Subcutaneous adipose tissue (tissue), 3 donors: ENCODE measurements around the genes FDX2, CDKN2D and AP1M2.

DNA sequence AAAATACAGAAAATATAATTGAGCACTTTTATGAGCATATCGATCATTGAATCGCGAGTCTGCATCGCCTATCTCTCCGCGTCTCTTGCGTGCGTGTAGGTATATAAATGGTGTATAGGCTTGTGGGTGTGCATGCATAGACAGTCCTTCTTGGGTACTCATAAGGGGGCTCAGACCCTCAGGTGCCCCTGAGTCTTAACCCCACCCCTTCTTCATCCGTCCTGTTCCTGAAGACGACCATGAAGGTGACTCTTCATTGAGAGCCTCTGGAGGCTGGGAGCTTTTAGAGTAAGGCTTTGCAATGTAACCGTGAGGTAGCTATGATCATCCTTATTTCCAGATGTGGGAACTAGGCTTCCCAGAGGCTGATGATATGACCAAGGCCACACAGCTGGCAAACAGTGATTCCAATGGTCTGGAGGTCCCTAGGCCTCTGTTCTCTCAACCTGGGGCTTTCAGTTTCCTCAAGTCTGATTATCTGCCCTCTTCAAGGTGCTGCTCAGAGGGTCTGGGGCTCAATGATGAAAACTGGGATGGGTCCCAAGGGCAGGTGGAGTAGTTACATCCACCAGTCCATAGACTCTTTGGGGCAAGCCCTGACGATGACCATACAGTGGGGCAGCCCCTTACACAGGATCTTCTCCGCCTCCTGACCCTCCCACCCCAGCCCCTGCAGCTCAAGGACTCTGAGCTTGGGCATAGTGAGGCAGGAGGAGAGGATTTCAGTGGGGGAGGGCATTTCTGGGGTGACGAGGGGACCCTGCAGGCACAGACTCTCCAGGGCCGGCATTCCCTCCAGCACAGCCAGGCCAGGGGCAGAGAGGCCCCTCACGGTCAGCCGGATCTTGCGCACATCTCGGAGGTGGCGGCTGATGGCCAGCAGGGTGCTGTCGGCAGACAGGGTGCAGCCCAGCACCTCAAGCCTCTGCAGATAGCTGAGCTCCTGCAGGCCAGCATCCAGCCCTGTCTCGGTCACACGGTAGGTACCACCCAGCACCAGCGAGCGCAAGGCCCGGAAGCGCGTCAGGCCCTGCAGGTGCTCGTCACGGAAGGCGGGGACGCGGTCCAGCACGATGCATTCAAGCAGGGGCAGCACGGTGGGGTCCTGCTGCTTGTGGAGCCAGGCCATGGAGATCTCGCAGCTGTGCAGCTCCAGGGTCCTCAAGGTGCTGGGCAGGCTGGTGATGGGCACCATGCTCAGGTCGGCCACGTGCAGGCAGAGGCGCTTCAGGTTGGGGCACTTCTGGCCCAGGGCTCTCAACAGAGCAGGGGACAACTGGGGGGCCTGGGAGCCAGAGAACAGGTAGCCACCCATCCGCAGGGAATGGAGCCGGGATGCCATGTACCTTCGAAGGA is 8.1 kb downstream of the FBXL12 start:
- PRO-cap = no peak
- RAMPAGE, long total RNA, 3 experiments = start-site peak on the minus strand in 1 of 3 experiments, centred at position 300 of the sequence, 25 reads per replicate

GRCh38 chr19:9819382-9819844 is 534 bp upstream of the FBXL12 start:
- PRO-cap = unidirectional peak, plus-strand start at chr19:9819663
- RAMPAGE, long total RNA, 3 experiments = no peak in any of the 3 experiments

DNA sequence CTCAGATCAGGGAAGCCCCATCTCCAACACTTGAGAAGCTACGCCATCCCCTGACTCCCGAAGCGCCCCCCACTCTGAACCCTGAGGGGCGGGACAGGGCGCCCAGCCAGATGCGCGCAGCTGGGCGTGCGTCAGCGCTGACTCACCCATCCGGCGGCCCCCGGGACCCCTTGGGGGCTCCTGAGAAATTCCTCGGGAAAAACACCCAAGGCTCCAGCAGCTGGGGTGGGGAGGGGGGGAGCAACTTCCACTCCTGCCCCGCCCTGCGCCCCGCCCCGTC is 1.1 kb downstream of the COL5A3 start:
- PRO-cap = unidirectional peak, minus-strand start at position 83 of the sequence
- RAMPAGE, long total RNA, 3 experiments = no peak in any of the 3 experiments

GRCh38 chr19:10112111-10113174 is 950 bp downstream of the P2RY11 start:
- PRO-cap = unidirectional peak, plus-strand start at chr19:10112370
- RAMPAGE, long total RNA, 3 experiments = no peak in any of the 3 experiments

- PRO-cap = unidirectional peak, minus-strand start at chr19:10120899
- RAMPAGE, long total RNA, 3 experiments = no peak in any of the 3 experiments
Measured at GRCh38 chr19:10120617-10121203, 1.0 kb upstream of the EIF3G start.

- PRO-cap = no peak
- RAMPAGE, long total RNA, 3 experiments = no peak in any of the 3 experiments
Measured at GRCh38 chr19:10180105-10180811, 14.5 kb downstream of the DNMT1 start.

DNA sequence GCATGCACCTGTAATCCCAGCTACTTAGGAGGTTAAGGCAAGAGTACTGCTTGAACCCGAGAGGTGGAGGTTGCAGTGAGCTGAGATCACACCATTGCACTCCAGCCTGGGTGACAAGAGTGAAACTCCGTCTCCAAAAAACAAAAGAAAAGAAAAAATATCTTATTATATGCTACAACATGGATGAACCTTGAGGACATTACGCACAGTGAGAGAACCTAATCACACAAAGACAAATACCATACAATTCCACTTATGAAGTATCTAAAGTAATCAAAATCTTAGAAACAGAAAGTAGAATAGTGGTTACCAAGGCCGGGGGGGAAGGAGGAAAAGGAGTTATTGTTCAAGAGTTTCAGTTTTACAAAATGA is 3.9 kb upstream of the DNMT1 start:
- PRO-cap = no peak
- RAMPAGE, long total RNA, 3 experiments = no peak in any of the 3 experiments

- PRO-cap = no peak
- RAMPAGE, long total RNA, 3 experiments = start-site peak on the minus strand in 3 of 3 experiments, at chr19:10315740-10316028 at its widest, 16 to 159 reads per replicate
Measured at GRCh38 chr19:10315346-10316357, at the start of gene FDX2. FDX2 (minus strand) TSS chr19:10316015.

GRCh38 chr19:10316892-10317905 is 1.4 kb upstream of the FDX2 start:
- PRO-cap = no peak
- RAMPAGE, long total RNA, 3 experiments = no peak in any of the 3 experiments

DNA sequence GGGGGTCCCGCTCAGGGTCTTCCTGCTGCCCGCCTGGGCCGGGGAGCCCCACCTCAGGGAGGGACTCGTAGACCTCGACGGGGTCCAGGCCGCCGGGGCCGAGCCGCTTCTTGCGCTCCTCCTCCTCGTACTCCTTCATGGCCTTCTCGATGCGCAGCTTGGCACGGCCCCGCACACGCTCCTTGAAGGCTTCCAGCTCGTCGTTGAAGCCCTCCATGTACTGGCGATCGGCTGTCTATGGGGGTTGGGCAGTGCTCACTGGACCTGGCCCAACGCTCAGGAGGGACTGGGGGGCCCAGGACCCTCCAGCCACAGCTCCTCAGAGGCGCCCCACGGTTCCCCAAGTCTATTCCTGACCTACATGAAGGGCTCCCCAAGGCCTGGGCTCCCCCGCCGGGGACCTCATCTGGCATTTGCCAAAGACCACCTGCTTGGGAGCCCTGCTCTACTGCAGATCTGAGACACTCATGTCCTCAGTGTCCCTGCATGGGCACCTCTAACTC is 10.1 kb downstream of the CDC37 start:
- PRO-cap = no peak
- RAMPAGE, long total RNA, 3 experiments = no peak in any of the 3 experiments

DNA sequence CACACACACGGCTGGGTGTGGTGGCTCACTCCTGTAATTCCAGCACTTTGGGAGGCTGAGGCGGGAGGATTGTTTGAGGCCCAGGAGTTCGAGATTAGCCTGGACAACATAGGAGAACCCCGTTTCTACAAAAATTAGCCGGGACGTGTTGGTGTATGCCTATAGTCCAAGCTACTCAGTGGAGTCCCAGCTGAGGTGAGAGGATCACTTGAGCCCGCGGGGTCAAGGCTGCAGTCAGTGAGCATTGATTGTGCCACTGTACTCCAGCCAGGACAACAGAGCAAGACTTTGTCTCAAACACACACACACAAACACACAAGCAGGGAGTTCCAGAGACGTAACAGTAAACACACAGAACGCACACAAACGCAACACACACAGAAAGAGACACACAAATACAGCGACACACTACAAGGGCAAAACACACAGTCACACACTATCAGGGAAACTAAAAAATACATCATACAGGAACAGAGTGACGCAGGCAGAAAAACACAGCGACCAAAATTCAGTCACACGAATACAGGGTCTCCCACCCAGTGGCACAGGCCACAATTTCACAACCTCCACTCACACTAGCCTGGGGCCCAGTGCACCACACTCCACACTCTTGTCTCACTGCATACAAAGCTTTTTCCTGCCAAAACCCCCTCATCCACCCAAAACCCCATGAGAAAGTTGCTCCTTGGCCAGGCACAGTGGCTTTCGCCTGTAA is 1.5 kb downstream of the S1PR5 start:
- PRO-cap = no peak
- RAMPAGE, long total RNA, 3 experiments = no peak in any of the 3 experiments

- PRO-cap = no peak
- RAMPAGE, long total RNA, 3 experiments = no peak in any of the 3 experiments
Measured at GRCh38 chr19:10564723-10565435, 931 bp downstream of the KRI1 start.

DNA sequence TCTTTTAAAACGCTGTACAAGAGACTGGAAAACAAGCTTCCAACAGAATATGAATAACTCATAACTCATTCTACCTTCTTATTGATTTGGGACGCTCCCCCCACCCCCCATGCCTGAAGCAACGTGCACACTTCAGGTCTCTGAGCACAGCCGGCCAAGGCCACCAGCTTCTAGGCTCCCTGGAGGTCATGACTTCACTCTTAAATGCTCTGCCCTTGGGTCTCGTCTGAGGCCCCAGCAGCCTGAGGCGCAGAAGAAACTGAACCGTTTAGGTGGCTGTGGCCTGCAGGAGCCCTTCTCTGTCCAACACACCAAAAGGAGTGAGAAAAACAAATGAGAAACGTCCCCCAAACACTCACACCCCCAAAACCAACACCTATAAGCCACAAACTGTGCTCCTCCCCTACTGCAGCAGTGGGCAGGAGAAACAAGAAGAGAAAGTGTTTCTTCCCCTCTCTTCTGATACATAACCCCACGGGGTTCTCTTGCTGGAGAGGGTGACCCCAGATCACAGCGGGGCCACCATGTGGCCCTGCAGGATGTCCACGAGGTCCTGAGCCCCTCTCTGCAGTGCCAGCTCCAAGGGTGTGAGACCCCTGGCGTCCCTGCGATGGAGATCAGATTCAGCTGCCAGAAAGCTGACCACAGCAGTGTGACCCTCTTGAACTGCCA is 876 bp upstream of the KRI1 start:
- PRO-cap = no peak
- RAMPAGE, long total RNA, 3 experiments = no peak in any of the 3 experiments

- PRO-cap = unidirectional peak, minus-strand start at chr19:10568618; unidirectional peak, minus-strand start at chr19:10568853; unidirectional peak, minus-strand start at chr19:10568894; bidirectional peak, plus-strand start at chr19:10569310, minus-strand start at chr19:10568974
- RAMPAGE, long total RNA, 3 experiments = no peak in any of the 3 experiments
Measured at GRCh38 chr19:10568404-10569095, at the start of gene CDKN2D. CDKN2D (minus strand) TSS chr19:10568979.

GRCh38 chr19:10586910-10587474 is at the start of gene AP1M2:
AP1M2 (minus strand) TSS chr19:10587312.
- PRO-cap = no peak
- RAMPAGE, long total RNA, 3 experiments = no peak in any of the 3 experiments

- PRO-cap = no peak
- RAMPAGE, long total RNA, 3 experiments = no peak in any of the 3 experiments
Measured at GRCh38 chr19:10646577-10647220, 7.4 kb upstream of the ILF3 start.

- PRO-cap = no peak
- RAMPAGE, long total RNA, 3 experiments = no peak in any of the 3 experiments
Measured at GRCh38 chr19:10686674-10687241, 14.5 kb upstream of the QTRT1 start.

- PRO-cap = no peak
- RAMPAGE, long total RNA, 3 experiments = no peak in any of the 3 experiments
Measured at GRCh38 chr19:10740737-10741130, 22.9 kb downstream of the DNM2 start.

DNA sequence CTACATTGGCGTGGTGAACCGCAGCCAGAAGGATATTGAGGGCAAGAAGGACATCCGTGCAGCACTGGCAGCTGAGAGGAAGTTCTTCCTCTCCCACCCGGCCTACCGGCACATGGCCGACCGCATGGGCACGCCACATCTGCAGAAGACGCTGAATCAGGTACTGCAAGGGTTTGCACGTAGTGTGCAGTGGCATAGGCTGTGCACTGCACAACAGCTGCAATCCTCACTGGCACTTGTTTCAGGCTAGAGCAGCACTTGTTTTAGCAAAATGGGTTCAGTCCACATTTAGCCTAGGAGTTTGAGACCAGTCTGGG is 53.1 kb downstream of the TMED1 start:
- PRO-cap = no peak
- RAMPAGE, long total RNA, 3 experiments = no peak in any of the 3 experiments

DNA sequence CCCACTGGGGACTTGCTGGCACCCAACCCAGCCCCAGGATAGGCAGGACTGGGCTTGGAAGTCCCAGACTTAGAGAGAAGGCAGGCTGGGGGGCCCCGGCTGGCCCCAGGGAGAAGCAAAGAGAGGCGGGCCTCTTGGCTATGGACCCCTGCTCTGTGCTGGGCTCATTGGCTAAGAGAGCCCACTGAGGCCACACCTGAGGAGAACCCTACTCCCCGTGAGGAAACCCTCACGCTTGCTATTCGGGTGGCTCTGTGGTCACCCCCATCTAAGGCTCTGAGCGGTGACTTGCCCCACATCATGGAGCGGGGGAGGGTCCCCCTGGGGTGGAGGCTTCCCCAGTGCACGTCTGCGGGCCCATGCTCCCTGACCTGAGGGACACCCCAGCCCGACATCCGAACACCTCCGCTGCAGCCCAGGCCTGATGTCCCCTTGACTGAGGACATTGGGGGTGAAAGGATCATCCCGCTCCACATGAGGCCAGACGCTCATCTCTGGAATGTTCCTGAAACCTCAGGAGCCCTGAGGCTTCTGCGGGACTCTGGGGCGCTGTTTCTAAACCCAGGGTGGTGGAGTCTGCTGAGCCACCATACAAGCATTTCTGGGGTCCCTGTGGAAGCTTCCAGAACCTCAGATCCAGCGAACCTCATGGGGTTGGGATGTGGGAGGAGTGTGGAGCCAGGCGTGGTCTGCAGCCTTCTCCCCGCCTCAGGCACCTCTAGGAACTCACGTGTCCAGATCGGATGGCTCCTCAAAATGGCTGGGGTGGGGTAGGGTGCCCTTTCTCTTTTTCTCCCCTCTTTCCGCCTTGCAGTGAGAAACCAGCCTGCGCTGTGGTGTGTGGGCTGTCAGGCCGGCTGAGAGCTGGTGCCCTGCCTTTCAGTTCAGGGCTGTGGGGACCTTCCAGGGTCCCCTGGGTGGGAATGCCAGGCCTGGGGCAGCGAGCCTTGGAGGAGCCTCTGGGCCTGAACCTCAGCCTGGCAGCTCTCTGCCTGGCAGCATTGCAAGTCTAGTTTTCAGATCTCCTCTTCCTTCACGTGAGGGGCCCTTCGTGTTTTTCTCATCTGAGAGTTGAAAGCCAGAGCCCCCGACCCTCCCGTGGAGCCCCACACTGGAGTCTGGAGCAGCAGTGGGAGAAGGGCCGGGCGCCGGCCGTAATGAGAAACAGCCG is 19.8 kb downstream of the TMED1 start:
- PRO-cap = unidirectional peak, plus-strand start at position 721 of the sequence; unidirectional peak, plus-strand start at position 754 of the sequence
- RAMPAGE, long total RNA, 3 experiments = no peak in any of the 3 experiments